ENCODE results near the genes C1QTNF6 and NOL12.

GRCh38 chr22:37017282-37018063 is 1.8 kb downstream of the TST start:
- PRO-cap: no peak

DNA sequence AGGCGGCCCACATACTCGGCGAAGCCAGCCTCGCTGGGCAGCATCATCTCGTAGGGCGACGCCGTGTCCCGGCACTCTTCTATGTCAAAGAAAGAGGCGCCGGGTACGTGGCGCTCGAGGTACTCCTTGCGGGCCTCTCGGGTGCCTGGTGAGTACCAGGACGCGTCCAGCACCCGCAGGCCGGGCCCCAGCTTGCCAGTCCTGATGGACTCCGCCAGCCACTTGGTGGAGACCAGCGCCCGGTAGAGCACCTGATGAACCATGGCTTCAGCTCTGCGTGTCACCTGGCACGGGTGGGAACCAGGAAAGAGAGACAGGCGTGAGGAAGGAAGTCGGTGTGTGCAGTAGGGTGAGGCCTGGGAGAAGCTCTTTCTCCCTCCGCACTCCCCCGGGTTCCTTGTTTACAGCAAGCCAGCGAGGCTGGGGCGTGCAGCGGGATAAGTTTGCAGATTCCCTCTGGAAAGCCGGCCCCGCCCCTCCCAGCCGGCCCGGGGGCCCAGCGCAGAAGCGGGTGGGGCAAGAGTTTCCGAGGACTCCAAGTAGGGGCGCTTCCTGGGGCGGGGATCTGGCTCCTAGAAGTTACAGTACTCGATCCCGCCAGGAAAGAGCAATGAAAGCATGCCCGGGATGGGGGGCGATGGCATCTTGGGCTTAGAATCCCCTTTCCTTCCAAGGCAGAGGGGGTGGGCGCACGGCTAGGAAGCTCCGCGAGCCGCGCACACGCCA is 614 bp downstream of the TST start:
- PRO-cap: no peak

GRCh38 chr22:37053277-37053720 is 1.8 kb downstream of the KCTD17 start:
- PRO-cap: no peak

DNA sequence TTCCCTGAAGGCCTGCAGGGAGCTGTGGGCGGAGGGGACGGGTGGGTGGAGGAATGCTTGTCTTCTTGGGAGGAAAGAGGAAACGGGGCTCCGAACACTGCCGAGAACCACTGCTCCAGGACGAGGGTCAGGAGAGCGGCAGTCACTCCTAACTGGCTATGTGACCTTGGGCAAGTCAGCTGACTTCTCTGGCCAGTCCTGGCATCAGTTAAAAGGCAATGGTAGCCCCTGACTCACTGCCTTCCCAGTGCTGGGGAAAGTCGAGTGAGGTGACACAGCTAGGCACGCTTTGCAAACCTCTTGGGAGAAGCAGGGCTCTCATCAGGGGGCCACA is 16.5 kb downstream of the IL2RB start:
- PRO-cap: no peak

GRCh38 chr22:37164398-37164634 is 14.6 kb upstream of the IL2RB start:
- PRO-cap: no peak

DNA sequence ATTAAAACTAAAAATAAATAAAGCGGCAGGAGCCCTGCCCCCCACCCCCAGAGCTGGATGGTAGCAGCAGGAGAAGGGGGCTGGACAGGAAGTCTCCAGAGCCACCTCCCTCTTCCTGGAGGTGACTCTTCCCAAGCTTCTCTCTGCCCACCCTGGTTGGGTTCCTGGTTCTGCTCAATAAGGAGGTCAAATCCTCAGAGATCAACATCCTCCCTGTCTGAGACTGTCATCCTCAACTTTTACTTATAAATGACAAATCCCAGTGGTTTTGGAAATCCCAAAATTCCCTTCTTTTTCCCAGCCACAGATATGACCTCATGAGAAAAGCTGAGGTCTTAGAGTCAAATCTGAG is 1.0 kb downstream of the C1QTNF6 start:
- PRO-cap: no peak

GRCh38 chr22:37187821-37188835 is at the start of gene C1QTNF6:
TSS of gene C1QTNF6 (minus strand) at chr22:37188247.
- PRO-cap: no peak

GRCh38 chr22:37218341-37219371 is 6.4 kb upstream of the SSTR3 start:
- PRO-cap: no peak

DNA sequence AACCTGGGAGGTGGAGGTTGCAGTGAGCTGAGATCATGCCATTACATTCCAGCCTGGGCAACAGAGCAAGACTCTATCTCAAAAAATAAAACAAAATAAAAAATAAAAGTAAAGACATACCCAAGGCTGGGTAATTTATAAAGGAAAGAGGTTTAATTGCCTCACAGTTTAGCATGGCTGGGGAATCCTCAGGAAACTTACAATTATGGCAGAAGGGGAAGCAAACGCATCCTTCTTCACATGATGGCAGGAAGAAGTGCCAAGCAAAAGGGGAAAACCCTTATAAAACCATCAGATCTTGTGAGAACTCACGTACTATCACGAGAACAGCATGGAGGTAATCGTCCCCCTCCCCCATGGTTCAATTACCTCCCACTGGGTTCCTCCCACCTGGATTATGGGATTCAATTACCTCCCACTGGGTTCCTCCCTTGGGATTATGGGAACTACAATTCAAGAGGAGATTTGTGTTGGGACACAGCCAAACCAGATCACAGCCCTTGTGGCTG is 8.2 kb upstream of the SSTR3 start:
- PRO-cap: no peak

GRCh38 chr22:37241233-37241979 is 2.7 kb downstream of the RAC2 start:
- PRO-cap: no peak

DNA sequence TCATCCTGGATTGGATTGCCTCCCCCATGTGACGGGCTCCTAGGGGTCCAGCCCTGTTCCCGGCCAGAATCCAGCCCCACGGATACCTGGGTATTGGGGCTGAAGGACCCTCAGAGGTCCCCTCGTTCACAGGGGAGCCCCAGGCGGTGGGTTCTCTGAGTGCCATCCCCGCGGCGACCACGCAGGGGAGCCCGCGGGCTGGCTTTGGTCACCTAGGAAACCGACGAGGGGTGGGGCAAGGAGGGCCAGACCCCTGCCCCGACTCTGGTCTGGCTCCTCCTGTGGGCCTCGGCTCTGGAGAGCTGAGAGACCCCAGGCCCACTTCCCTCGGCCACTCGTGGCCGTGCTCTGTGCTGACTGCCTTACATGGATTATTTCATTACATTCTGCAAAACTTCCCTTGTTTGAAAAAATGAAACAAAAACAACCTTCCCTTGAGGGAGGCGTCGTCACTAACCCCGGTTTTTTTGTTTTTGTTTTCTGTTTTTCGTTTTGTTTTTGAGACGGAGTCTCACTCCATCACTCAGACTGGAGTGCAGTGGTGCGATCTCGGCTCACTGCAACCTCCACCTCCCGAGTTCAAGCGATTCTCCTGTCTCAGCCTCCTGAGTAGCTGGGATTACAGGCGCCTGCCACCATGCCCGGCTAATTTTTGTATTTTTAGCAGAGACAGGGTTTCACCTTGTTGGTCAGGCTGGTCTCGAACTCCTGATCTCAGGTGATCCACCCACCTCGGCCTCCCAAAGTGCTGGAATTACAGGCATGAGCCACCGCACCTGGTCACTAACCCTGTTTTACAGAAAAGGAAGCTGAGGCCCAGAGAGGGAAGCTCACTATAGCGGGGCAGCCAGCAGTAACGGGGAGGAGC is 15.0 kb upstream of the CYTH4 start:
- PRO-cap: no peak

DNA sequence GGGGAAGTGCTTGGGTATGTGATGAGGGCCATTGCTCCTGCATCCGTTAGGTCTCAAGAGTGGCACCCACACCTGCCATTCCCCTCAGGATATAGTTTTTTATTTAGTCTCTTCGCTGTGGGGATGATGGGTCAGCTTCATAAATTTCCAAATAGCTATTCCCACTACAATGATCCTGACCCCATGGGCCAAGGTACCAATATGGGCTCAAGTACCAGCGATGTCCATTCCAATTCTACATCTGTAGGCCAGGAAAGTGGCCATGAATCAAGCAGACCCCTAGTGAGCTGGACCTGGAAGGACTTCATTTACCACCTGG is 7.5 kb downstream of the CYTH4 start:
- PRO-cap: no peak

DNA sequence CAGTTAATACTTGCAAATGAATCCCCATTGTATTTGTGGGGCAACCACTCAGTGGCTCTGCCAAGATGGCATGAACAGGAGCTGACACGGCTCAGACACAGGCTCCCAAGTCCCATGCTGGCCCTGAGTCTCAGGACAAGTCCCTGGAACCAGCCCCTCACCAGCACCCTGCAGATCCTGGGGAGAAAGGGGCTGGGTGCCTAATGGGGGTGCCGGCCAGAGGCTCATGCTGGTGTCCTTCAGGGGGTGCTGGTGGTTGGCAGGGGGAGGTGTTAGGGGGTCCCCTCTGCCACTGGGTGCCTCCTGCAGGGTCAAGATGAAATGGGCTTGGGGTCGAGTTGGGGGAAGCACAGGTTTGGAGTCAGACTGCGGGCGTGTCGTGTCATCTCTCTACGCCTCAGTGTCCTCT is 11.2 kb downstream of the CYTH4 start:
- PRO-cap: no peak

DNA sequence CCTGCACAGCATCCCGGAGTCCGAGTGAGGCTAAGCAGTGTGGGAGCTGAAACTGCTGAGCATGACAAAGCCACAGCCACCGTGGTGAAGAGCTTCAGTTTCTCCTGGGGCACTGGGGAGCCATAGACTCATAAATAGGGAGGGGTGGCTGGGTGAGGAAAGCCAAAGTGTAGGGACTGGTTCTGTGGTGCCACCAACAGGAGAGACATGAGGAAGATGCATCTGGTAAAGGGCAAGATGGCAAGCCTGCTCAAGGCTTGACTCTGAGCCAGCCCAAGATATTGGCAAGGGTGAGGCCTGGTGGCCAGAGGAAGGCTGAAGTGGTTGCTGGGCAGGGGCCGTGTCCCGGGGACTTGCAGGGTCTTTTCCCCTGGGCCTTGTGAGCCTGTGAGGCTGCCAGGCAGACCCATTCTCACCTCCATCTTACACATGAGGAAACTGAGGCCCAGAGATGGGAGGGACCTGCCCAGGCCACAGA is 30.3 kb downstream of the CYTH4 start:
- PRO-cap: no peak

DNA sequence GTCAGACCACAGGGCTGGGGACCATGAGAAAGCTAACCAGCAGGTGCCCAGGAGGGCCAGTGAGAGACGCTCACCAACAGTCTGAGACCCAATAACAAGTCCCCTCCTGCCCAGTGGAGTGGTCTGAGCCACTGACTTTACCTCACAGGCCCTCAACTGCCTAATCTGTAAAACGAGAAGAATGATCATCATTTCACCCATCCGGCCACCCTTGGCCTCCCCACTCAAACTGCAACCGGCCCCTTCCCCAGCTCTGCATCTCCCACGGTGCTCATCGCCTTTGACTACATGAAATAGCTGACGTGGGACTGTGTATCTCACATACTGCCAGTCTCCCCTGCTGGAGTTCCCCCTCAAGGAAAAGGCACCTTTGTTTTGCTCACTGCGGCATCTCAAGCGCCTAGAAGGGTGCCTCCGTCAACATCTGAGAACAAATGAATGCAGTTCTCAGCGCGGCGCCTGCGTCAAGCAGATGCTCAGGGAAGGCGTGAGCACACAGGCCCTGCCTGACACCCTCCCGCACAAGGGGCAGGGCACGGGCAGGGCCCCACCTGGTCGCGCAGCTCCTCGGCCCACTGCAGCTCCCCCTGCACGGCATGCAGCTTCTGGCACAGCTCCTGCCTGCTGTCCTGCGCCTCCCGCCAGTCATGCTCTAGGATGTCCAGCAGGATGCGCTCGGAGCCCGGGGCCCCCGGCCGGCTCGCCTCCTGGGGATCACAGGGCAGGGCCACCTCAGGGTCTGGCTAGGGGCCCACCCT is 11.1 kb downstream of the CARD10 start:
- PRO-cap: no peak

GRCh38 chr22:37521448-37521948 is 2.3 kb upstream of the CARD10 start:
- PRO-cap: no peak

DNA sequence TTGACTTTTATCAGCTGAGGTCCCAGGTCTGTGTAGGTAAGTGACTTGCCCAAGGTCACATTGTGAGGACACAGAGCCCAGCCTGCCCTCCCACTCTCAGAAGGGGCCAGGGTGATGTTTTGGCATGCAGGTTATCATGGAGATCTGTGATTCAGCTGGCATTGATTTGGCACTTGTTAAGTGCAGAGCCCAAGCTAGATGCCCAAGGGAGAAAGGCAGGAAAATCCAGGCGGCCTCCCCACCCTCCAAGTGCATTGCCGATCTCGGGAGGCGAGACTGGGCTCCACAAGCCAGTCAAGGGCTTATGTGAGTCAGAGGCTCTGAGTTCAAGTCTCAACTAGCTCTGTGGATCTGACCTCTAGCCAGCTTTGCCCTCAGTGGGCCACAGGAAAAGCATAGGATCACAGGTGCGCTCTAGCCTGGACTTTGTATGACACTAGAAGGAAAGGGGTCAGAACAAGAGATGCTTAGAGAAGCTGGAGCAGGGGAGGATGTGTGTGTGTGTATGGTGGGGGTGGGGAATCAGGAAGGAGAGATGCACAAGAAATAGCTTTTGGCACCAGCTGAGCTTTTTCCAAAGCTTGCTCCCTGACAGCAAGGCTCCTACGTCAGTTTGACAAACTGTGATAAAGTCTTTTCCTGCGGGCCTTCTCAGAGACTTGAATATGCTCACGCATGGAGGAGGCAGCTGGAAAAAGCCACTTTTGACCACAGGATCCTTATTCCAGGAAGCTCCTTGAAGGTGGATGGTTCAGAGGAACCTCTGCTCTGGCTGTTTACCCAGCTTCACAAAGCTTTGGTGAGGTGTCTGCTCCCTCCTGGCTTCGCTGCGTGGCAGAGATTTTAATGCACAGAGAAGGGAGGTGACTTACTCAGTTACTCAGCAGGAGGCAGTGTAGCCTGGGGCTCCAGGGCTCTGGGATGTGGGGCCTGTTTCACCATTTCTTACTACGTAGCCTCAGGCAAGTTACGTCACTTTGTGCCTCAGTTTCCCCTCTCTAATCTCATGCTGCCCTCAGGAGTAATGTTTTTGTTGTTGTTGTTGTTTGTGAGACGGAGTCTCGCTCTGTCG is 3.8 kb downstream of the CDC42EP1 start:
- PRO-cap: no peak

GRCh38 chr22:37633558-37634416 is 5.7 kb upstream of the SH3BP1 start:
- PRO-cap: no peak

- PRO-cap: no peak
These were observed 6.2 kb downstream of the PDXP start for GRCh38 chr22:37664749-37665010.

DNA sequence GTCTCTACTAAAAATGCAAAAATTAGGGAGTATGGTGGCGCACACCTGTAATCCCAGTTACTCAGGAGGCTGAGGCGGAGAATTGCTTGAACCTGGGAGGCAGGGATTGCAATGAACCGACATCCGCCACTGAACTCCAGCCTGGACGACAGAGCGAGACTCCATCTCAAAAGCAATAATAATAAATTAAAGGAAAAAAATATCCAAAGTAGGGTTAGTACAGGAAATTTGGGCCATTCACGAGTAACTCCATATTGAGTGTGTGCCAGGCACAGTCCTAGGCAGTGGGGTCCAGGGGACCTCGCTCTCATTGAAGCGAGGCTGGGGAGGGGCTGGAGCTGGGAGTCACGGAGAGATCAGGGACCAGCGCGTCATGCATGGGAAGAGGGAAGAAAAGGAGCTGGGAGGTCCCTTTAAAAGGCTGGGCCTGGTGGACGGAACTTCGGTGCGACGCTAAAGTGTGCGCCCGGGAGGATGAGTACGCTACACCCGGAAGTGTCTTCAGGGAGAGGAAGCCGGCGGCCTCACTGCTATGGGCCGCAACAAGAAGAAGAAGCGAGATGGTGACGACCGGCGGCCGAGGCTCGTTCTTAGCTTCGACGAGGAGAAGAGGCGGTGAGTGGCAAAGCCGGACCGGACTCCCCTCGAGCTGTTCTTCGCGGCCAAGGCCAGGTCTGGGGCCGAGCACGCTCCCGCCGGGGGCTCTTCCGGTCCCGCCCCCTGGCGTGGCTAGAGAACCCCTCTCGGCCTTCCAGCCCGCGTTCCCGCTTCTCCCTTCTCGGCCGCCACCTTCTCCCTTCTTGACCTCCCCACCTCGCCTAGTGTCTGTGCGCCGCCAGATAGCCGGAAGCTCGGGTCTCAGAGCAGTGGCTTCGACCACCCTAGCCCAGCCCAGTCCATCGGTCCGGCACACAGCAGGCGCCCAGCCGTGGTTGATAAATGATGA is at the start of gene NOL12:
Gene NOL12, plus strand, starts transcription at position 483 of the 946 bp plus-strand sequence.
- PRO-cap: unidirectional peak, plus-strand start at position 507 of the sequence

All from left common carotid artery plus branches (tissue), 1 donor.